Natural killer cell (primary cell): ENCODE measurements around the genes TMEM60, MAGI2 and PCLO.

- PRO-cap: bidirectional peak, plus-strand start at chr7:77429102, minus-strand start at chr7:77428926
These were observed 12.7 kb upstream of the GSAP start for GRCh38 chr7:77428718-77429332.

- PRO-cap: no peak
These were observed 4.9 kb downstream of the PTPN12 start for GRCh38 chr7:77541744-77542618.

DNA sequence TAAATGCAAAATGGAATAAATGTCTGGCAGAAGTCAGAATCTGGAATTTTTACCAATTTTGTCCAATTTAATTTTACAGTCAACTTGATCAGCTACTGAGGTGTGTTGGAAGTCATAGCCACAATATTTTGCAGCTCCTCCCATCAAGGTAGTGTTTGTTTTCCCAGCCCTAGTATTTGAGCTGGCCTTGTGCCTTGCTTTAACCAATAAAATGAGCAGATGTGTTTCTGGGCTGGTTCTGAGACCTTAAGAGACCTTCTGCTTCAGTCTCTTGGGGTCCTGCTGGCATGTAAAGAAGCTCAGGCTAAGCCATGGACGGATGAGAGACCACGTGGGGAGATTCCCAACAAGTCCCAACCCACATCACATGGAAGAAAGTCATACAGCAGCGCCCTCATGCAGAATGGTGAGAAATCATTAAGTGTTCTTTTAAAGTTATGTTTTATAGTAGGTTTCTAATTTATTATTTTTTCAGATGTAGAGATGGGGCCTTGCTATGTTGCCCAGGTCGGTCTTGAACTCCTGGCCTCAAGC, 42.6 kb upstream of the RSBN1L start:
- PRO-cap: no peak

DNA sequence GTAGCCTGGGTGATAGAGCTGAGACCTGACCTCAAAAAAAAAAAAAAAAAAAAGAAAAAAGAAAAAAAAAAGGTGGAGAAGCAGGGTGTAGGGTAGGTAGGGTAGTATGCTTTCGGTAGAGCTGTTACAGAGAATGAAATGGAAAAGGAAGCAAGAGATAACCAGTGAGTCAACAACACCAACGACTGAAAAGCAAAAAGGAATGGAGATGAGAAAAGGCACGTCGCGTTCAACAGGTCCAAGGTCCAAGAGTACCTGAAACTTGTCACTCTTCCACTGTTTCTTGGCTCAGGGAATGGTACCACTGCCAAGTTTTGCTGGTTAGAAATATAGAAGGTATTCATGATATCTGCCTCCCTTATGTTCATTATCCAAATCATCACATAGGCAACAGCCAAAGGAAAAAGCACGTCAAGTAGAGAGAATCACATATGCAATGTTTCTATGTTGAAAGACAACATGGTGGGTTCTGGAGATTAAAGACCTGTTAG, 4.1 kb upstream of the RSBN1L start:
- PRO-cap: no peak

GRCh38 chr7:77749433-77750276, 48.6 kb downstream of the TMEM60 start:
- PRO-cap: no peak

- PRO-cap: no peak
These were observed 43.7 kb downstream of the TMEM60 start for GRCh38 chr7:77754590-77754895.

DNA sequence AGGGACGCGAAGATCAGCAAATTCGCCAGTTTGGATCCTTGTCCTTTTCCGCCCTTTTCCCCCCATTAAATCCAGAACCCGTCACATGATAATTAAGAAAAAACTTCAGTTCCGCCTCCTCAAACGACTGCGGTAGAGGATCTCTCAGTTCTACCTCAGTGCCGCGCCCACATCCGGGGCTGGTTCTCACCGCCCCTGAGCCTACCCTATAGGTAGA, at the start of gene TMEM60:
Gene TMEM60 (minus strand): TSS at position 152 of the 217 bp plus-strand sequence.
- PRO-cap: bidirectional peak, plus-strand start outside the sequence, minus-strand start at position 107 of the sequence

GRCh38 chr7:78489577-78490220, 691.5 kb upstream of the TMEM60 start:
- PRO-cap: no peak

DNA sequence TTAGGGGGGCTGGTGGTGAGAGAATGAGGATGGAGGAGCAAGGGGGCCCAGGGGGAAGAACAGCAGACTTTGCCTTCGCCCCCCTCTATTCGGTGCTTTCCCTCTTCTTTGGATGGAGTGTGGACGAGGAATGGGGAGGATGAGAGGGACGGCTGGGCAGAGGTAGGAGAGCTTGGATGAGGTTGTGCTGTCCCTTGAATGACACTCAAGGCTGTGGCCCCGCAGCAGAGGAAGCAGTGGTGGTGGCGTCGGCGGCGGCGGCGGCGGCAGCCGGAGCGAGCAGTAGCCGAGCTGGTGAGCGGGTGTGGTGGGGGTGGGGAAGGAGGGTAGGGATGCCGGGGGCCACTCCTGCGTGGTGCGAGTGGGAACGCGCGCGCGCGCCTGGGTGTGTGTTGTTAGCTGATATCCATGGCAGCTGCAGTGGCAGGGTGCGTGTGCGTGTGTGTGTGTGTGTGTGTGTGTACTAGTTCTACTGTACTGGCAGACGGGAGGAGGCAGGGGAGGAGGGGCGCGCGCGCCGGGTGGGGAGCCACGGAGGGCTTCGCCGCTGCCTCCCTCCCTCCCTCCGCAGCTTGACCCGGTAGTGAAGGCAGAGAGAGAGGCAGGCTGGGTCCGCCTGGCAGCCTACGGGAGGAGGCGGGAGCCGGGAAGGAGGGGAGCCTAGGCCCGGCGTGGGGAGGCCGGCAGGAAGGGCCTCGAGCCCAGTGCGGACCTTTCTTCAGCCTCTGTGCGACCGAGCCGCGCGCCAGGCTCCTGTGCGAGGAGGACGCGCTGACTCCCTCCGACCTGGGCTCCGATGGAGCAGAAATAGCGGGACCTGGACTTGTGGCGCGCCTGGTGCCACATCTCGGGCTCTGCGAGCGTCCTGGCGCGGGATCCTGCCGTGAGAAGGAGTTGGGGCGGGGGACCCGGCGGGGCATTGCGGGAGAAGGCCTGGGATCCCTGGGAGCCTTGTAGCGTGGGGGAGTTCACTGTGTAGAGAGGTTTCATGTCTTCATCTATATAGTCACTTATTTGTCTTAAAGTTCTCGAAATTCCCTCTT, at the start of gene MAGI2:
Gene MAGI2 (minus strand): TSS at position 306 of the 1,043 bp plus-strand sequence.
- PRO-cap: no peak

- PRO-cap: no peak
These were observed 28.1 kb upstream of the GNAI1 start for GRCh38 chr7:80106484-80107011.

DNA sequence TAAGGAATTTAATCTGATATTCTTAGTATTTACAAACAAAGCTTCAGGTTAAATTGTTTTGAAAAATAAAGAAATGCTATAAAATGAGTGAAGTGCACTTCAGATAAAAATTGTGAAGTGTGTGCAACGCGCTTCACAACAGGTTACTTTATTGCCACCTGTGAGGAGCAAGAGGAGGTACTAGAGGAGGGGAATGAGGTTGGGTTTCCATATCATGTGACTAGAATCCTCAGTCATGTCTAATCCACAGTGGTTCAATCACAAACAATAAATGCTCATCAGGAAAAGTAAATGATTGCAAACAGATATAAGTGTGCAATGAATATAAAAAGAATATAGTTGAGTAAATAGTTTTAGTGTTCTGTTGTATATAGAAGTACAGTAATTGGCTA, 34.5 kb upstream of the CD36 start:
- PRO-cap: no peak

DNA sequence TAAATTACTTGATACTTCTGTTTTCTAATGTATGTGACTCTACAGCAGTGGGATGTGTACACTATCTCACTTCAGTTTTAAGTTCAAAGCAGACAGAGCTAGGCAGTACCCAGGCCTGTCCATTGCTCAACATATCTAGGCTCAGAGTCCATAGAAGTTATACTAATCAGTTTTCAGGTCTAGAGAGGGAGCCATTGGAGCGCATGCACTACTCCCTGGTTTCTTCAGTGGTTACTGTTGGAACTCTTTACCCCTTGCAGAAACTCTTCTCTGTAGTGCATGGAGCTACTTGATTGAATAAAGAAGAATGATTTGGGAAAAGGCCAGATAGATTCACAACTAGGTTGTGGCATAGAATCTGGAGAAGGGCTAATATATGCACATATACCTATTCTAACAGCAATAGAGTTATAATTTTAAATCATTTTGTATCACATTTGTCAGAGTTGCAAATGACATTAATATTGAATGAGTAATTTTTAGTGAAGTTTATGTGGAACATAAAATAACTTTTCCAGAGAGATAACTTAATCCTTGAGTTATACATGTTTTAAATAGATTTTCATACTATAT, 4.5 kb downstream of the CD36 start:
- PRO-cap: no peak

GRCh38 chr7:80758330-80758569, 119.8 kb downstream of the CD36 start:
- PRO-cap: no peak

DNA sequence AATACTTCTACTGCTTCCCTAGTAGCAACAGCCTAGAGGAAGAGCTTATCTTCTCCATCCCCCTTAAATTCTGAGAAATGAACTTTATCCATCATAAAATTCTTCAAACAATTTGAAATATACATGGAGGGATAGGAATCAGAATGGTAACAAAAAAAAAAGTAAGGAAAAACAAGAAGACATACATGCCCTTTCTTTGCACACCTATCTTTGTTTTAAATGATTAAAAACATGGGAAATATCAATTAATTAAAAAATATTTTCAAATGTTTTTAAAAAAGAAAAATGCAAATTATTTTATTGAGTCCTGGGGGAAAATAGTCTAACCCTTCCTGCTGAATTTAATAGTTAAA, 27.5 kb downstream of the SEMA3C start:
- PRO-cap: no peak

GRCh38 chr7:80893114-80893703, 25.6 kb downstream of the SEMA3C start:
- PRO-cap: no peak

- PRO-cap: no peak
These were observed 414.6 kb upstream of the SEMA3C start for GRCh38 chr7:81333402-81333959.

DNA sequence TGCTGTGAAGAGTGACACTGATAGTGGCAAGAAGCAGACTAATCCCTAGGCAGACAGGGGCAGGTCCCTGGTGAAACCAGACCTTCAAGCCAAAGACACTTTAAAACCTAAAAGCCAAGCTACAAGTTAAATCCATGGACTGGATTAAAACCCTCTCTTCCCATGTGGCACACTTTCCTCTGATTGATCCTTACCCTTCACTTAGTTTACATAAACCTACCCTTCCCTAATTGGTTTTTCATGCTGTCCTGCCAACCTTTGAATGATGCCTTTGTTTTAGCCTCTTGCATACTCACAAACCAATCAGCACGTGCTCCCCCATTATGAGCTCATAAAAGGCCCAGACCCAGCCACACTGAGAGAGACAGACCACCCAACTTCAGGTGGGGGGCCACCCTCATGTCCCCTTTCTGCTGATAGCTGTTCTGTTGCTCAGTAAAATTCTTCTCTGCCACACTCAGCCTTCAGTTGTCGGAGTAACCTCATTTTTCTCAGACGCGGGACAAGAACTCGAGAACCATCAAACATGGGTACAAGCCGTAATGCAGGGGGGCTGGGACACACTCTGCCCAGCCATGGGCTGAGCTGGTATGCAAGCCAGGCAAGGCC, 51.5 kb downstream of the CACNA2D1 start:
- PRO-cap: no peak

- PRO-cap: no peak
These were observed 64.5 kb upstream of the CACNA2D1 start for GRCh38 chr7:82507985-82508588.

DNA sequence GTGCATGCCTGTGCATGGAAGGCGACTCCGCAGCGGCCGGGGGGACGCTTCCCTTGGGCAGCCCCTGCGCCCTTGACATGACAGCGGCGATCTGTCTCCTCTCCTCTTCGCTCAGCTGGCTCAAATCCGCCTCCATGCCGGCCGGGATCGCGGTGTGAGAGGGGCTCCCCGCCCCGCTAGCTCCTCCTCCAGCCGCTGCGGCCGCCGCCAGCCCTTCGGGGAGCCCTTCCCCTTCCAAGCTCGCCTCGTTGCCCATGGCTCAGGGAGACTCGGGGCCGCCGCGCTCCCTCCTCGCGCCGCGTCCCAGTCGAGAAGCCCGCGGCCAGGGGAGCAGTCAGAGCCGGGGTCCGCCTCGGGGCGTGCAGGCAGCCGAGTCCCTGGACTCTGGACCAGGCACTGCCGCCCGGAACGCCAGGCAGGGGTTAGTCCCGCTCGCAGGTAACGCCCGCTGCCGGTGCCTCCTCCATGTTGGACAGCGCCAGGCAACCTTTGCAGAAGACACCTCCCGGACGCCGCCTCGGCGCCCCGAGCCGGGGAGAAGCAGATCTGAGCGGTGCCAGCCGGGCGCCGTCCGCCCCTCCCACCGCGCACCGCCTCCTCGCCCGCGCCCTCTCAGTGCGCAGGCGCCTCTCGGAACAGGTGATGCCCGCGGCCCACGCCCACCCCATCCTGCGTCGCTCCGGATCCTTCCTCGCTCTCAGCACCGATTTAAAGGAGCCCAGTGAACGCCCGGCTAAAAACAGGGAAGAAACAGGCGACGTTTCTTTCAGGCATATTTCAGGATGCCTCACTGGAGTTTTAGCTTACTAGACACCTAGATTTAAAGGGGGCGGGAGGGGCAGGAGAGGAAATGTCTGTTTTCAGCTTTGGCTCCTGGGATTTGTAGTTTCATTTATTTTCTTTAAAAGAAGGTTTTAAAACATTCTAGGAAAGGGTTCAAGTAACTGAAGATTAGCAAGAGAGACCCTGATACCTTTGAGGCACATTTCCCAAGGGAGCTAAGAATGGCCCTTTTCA, at the start of gene PCLO:
Gene PCLO (minus strand): TSS at position 548 of the 1,017 bp plus-strand sequence.
- PRO-cap: no peak

GRCh38 chr7:83684723-83685373, 35.9 kb upstream of the SEMA3E start:
- PRO-cap: no peak